Epidermal melanocyte (primary cell): ENCODE measurements around the gene ATP7B.

- RRBS: no CpG with 5 or more reads among the region's 10 CpGs
Measured at GRCh38 chr13:50982372-50982750, 72.8 kb downstream of the RNASEH2B start.

DNA sequence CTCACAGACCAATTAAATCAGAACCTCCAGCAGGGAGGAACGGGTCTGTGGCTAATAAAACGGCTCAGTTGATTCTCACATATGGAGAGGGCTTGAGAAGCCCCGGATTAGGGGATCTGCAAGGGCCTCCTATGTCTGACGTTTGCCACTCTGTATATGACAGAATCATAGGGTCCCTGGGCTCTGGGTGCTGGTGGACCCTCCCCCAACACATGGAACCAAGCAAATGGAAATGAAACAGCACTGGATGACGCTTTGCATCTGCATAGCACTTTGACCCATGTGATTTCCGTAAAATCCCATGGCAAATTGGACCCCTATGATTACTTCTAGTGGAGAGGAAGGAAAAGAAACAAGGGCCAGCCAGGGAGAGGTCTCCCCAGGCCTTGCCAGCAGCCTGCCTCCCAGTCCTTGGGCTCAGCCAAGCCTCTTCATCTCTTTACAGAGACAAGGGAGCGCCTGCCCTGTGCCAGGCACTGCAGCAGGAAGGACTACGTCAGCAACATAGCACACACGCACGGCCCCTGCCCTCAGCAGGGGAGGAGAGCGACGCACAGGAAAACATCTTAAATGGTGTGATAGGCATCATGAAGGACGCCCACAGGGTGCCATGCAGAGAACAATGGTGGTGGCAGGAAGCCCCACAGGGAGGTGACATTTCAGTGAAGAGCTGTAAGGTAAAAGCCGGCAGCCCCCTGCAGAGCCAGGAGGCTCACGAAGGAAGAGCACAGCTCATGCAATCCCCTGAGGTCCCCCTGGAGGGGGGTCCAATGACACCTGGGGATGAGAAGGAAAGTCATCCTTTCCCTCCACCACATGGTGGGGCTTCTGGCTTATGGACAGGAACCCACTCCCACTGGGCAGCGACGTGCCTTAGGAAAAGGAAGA lies 37.0 kb upstream of the C13orf42 start:
- RRBS: no CpG with 5 or more reads among the region's 17 CpGs

- RRBS: no CpG with 5 or more reads among the region's 1 CpG
Measured at GRCh38 chr13:51431890-51432573, 20.8 kb downstream of the INTS6 start.

DNA sequence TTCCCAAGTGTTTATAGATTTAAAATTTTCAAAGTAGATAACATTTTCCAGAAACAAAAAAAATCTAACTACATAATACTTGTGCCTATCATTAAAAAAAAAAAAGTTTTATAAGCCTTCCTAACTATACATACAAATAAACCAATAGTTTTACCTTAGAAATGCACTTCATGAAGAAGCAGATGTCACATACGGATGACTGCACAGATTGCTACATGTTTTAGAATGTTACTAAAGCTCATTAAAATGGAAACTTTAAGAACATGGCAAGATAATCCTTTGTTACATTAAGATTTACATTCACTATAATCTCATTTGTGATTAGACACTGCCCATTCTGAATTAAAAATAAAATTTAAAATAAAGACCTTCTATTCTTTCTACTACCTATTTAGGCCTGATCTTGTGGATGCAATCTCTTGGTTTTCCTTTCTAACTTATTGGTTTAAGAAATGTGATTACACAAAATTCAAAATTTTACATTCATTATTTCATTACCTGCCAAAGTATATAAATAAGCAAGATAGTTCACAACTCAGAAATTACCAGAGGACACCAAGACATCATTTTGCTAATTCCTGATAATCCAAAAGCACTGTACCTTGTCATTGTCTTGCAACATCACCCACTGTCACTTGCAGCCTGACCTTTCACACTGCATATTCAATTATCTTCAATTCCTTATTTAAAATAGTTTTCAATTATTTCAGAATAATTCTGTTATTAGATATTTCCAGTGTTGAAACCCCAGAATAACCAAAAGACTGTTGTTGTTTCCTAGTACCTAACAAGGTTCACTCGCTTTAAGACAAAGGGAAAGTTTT lies 14.4 kb downstream of the INTS6 start:
- RRBS: no CpG with 5 or more reads among the region's 2 CpGs

GRCh38 chr13:51449691-51450837 lies 2.8 kb downstream of the INTS6 start:
- RRBS: no CpG with 5 or more reads among the region's 5 CpGs

GRCh38 chr13:51451415-51451865 lies 1.4 kb downstream of the INTS6 start:
- RRBS: 6% methylated on average over 5 of the region's 44 CpGs

DNA sequence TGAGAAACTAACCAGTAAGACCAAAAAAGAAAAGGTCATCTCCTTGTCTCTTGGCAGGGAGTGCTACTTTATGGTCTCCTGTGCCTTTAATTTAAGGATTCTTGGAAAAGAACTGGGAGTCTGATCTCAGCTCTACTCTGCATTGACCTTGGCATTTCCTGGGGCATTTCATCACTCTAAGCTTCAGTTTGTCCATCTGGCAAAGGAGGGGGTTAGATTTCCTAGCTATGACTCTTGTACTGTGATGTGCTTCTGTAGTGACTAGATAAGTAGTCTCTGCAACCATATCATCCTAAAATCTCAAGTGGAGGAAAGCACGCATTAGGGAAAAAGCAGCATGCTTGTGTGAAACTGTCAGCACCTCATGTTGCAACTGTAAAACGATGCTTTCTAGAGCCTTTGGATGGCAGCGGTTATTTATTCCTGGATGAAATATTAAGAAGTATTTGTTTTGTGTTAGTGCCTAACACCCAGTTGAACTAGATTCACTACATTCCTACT lies 6.7 kb downstream of the WDFY2 start:
- RRBS: no CpG with 5 or more reads among the region's 3 CpGs

DNA sequence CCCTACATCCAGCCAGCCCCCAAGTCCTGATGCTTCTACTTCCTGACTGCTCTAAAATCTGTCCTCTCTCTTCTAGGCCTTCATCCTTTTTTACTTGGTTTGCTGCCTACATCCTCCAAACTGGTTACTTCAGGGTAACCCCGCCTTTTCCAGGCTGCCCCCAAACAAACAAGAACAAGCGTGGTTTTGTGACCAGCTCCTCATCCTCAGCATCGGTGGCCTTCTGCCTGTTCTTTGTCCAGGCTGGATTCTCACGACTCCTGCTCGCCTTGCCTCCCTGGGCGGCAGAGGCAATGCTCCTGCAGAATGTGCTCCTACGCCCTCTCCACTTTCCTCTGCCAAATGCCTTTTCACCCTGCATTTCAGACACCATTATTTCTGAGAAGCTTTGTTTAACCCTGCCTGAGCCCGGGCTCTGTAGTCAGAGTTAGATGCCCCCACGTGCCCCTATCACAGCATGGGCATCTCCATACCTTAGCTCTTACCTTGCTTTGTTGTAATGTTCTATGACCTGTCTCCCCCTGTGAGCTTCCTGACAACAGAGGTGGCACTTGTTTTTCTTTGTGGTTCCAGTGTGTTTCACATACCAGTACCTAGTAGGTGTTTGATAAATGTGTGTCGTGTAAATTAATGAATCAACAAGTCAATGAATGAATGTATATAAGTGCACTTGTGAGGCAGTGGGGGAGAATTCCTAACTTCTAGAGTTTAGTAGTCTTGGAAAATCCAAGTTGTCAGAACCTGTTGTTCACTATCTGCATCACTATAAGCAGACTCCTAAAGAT lies 61.9 kb downstream of the WDFY2 start:
- RRBS: no CpG with 5 or more reads among the region's 10 CpGs

- RRBS: no CpG with 5 or more reads among the region's 10 CpGs
Measured at GRCh38 chr13:51826535-51827157, 18.3 kb downstream of the TMEM272 start.

DNA sequence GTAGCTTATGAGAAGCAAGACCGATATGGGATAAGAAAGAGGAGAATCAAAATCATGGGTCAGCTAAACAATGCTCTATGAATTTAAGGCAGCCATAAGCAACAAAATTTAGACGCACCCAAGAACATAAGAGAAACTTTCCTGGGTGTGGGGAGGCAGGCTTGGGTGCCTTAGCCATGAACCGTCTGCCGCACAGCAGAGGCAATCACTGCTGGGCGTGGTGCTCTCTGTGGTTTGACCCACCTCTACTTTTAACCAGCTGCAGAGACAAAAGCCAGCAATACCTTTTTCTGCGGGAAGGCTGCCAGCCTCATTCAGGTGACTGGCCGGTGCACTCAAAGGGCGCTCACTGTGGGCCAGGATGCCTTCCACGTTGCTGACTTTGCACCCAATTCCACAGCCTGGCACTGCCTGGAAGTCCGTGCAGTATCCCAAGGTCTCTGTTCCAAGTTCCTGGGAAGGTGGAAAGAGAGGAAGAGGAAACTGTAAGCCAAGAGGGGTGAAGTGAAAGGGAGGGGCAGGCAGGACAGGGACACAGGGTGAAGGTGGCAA lies 69.1 kb downstream of the ATP7B start:
- RRBS: no CpG with 5 or more reads among the region's 10 CpGs

DNA sequence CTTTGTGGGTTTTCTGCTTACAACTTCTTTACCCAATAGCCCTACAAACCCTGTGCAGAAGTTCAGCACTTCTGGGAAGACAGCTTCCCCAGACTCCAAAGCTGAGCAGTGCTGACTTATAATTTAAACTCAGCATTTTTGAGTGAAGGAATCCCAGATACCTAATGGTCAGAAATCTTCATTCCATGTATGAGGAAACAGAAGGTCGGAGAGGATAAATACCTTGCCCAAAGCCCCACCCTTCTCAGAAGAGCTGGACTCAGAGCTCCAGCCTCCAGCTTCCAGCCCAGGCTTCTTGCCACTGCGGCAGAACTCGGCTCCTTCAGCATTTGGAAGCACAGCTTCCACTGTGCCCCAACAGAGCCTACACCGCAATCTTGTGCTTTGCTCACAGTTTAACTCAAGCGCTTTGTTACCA lies 49.2 kb downstream of the ATP7B start:
- RRBS: no CpG with 5 or more reads among the region's 5 CpGs

DNA sequence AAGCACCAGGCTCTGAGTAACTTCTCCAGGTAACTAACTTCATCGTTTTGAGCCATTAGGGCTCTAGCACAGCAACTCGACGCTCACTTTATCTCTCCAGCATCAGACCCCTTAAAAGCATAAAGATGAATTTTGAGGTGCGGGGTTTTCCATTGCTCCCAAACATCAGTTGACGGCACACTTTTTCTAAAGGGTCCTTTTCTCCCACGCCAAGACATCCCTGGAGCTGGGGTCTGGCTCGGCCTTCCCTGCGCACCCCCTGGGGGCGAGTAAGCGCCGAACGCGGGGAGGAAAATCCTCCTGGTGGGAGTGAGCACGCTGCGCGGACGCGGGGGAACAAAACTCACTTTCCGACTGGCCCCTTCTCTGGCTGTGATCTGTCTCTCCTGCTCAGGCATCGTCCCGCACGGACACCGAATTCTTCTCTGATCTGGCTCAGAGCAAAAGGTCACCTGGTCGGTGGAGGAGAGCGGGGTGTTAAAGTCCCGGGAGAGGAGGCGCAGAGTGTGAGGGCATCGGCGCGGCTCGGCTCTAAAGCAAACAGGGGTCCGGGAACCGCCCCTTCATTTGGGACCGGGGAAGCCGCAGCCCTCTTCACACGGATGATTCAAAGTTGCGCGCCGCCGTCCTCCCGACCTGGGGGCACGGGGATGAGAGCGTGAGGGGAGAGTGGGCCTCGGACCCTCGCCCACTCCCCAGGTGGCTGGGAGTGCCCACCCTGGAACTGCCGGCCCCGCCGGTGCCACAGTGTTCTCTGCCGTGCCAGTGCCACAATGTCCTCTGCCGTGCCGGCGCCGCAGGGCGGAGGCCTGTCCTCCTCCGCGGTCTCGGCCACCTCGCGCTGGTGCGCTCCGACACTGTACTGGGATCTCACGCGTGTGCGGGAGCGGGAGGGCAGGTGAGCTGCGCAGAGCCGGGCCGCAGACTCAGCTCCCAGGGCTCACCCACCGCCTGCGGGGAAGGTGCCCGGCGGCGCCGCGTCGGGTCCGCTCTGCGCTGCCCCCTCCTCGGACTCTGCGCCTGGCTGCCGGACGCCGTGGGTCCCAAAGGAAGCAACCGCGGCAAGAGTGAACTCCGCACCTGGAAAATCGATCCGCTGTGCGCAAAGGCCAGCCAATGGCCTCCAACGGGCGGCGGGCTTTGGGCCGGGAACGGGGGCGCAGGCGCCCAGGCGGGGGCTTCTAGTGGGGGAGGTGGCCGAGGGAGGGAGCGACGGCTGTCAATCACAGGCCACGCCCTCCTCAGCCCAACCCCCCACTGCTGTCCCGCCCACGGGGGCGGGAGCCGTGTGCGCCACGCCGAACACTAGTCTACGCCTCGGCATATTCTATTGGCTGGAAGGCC lies at the start of gene ATP7B:
ATP7B (minus strand) TSS at position 511 of the 1,344 bp plus-strand sequence.
- RRBS: 4% methylated on average over 26 of the region's 110 CpGs

DNA sequence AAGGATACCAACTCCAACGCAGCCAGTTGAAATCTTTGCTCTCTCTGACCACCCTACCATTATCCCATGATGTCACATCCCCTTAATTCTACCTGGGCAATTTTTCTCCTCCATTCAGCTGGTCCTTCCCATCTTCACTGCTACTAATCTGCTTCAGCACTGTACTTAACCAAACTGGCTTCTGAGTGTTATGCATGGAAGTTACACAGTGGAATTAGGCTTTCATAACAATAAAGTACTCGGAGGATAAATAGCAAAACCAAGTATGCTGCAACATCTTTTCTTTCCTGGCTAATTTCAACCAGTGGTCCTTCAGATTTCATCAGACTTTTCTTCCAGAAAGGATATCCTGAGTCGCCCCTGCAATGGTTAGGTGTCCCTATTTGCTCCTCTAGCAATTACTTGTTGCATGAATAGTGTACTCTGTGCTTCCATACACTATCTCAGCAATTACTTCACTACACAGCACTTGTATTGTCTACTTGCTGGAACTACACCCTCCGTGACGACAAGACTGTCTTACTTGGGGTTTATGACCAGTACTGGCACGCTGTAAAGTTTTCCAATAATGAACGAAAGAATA lies 34.0 kb upstream of the NEK3 start:
- RRBS: no CpG with 5 or more reads among the region's 7 CpGs

DNA sequence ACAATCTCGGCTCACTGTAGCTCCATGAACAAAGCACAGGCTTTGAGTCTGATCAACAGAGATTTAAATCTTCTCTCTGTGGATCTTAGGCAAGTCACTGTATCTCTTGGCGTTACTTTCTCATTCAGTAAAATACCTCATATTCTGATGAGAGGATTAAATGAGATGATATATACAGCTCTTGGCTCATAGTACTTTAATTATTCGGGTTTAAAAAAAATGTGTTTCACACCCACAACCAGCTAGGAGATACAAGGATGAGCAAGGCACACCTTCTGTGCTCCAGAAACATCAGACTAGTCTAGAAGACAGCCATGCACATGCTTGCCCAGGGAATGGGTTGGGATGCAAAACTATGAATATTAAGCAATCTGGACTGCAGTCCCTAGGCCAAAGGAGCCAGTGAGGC lies 2.6 kb downstream of the VPS36 start:
- RRBS: no CpG with 5 or more reads among the region's 3 CpGs

- RRBS: 3% methylated on average over 51 of the region's 103 CpGs
Measured at GRCh38 chr13:52845938-52846865, 2.2 kb downstream of the PCDH8 start.

GRCh38 chr13:54440638-54441232 lies 1412.1 kb downstream of the OLFM4 start:
- RRBS: no CpG with 5 or more reads among the region's 26 CpGs

DNA sequence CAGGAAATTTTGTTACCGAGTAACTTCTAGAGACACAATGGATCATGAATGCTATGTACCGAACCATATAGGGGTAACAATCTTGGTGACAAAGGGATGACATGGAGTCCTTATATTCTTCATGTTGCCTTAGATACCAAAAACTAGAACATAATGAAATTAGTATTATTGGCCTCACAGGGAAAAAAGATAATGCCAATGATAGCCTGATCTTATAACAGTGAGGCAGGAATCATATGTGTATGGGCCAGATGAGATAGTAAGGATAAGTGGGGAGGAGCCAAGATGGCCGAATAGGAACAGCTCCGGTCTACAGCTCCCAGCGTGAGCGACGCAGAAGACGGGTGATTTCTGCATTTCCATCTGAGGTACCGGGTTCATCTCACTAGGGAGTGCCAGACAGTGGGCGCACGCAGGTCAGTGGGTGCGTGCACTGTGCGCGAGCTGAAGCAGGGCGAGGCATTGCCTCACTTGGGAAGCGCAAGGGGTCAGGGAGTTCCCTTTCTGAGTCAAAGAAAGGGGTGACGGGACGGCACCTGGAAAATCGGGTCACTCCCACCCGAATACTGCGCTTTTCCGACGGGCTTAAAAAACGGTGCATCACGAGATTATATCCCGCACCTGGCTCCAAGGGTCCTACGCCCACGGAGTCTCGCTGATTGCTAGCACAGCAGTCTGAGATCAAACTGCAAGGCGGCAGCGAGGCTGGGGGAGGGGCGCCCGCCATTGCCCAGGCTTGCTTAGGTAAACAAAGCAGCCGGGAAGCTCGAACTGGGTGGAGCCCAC lies 1543.5 kb downstream of the OLFM4 start:
- RRBS: no CpG with 5 or more reads among the region's 35 CpGs

DNA sequence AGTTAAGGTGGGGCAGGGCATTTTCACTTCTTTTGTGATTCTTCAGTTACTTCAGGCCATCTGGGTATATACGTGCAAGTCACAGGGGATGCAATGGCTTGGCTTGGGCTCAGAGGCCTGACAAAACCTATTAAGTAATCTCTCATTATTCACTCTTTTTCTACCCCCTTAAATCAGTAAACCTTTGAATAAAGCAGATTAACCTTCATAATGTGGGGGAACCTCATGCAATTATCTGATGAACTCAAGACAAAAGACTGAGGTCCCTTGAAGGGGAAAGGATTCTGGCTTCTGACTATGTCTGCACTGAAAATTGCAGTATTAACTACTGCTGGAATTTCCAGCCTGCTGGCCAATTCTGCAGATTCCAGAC lies 1480.1 kb upstream of the PRR20A start:
- RRBS: no CpG with 5 or more reads among the region's 1 CpG

GRCh38 chr13:56735283-56735874 lies 405.3 kb upstream of the PRR20A start:
- RRBS: 68% methylated on average over 5 of the region's 37 CpGs